ENCODE data around the gene CMTM7.

DNA sequence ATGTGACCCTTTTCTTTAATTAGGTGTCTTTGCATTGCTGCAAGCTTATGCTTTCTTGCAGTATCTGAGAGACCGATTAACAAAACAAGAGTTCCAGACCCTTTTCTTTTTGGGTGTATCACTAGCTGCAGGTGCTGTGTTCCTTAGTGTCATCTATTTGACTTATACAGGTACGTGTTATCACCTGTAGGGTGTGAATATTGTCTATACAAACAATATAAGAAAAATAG lies 84.1 kb downstream of the STT3B start:
- PRO-cap: no peak

DNA sequence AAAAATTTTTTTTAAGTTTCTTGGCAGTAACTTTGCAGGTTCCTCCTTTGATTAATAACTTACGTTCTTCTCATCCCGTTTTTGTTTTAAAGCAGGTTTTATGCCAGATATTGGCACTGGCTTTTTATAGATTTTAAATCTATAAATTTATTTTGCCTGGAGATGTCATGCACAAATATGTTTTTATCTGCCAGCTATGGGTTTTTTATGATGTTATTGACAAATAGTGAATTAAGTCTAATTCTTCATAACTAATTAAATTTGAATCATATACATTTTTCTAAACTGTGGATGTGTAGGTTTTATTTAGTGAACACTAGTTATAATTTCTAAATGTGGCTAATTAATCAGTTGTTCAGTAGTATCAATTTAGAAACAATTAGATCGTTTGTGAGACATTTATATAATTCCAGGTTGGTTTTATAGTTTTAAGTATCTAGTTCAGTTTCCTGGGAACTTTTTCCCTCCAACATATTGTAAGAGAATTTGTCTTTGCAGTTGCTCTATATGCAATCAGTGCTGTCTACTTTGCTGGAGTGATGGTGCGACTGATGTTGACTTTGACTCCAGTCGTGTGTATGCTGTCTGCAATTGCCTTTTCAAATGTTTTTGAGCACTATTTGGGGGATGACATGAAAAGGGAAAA lies 89.0 kb downstream of the STT3B start:
- PRO-cap: no peak

DNA sequence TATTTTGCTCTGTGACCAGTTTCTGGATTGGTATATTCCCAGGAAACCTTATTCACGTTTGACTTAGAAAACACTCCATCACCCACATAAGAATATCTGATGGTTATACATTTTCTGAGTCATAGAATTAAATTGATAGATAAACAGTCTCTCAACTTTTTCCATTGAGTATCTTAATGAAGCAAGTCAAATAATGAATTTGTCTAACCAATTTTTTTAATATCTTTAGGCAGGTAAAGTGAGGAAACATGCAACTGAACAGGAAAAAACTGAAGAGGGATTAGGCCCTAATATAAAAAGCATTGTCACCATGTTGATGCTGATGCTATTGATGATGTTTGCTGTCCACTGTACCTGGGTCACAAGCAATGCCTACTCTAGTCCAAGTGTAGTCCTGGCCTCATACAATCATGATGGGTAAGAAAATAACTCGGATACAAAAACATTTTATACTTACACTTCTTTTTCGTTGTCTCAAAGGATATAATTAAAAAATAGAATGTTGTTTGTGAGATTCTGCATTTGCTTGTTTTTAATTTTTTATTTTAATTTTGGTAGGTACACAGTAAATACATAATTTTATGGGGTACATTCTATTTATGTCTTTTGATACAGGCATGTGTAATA lies 90.8 kb downstream of the STT3B start:
- PRO-cap: no peak

DNA sequence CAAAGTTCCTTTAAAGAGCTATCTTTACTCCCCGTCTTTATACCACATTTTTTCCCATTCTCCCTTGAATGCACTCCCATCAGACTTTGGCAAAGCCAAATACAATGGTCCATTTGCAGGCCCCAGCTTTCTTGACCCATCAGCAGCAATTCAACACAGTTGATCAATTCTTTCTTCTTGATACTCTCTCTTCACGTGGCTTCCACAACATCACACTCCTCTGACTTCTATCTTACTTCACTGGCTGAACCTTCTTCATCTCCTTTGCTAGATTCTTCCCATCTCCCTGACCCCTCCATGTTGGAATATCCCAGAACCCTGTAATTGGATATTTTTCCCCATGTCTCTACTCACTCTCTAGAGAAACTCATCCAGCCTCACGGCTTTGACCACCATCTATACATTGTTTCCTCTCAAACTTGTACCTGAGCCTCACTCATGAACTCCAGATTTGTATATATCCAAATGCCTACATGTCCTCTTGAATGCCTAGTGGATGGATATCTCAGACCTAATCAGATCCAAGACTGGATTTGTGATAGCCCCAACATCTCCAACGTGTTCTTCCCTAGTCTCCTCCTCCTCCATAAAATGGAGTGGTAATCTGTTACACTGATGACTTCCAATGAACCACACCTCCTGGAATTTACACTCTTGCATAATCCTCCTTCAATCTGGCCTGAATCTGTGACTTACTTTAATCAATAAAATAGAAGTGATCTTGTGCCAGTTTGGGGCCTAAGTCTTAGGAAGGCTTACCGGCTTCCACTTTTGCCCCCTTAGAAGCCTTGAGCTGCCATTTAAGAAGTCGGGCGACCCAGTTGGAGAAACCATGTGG lies 163.9 kb downstream of the STT3B start:
- PRO-cap: no peak

GRCh38 chr3:31733246-31733619 lies 200.5 kb downstream of the STT3B start:
- PRO-cap: no peak

- PRO-cap: no peak
These were observed 215.1 kb downstream of the STT3B start for GRCh38 chr3:31747625-31748474.

DNA sequence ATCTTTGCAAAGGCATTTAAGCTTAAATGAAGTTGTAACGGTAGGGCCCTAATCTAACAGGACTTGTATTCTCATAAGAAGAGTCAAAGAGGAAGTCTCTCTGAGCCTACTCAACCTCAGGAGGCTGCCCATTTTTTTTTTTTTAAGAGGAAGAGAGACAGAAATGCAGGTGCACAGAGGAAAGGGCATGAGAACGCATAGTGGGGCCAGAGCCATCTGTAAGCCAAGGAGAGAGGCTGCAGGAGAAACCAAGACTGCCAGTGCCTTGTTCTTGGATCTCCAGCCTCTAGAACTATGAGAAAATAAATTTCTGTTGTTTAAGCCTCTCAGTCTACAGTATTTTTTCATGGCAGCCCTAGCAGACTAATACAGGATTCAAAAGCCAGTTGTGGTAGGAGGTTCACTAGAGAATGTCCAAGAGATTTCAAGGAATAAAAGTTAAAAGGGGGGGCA lies 28.5 kb downstream of the ZNF860 start:
- PRO-cap: no peak

DNA sequence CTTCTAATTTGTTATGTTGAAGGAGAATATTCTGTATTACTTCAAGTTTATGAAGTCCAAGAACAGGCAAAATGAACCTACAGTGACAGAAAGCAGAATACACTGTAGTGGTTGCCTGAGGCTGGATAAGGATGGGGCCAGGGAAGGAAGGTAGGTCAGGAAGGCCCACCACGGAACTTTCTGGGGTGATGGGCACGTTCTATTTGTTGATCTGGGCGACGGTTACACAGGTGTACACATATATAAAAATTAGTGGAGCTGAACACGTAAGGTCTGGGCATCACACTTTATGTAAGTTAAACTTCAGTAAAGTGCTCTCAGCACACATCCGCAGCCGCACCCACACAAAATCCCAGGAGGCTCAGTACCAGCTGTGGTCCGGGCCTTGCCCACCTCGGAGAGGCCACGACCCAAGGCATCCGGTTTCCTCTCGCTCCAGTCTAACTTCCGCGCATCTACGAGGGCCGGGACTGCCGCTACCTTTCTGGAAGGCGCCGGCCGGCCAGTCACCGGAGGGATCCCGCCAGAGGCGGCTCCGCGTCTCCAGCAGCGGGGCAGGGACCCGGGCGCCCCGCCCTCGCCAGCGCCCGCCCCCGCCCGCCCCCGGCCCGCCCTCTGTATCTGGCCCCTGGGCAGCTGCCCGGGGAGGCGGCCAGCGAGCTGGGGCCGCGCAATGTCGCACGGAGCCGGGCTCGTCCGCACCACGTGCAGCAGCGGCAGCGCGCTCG lies at the start of gene CMTM7:
CMTM7 (plus strand) TSS at position 620 of the 728 bp plus-strand sequence.
- PRO-cap: bidirectional peak, plus-strand start at position 646 of the sequence, minus-strand start at position 522 of the sequence

- PRO-cap: no peak
These were observed 15.0 kb downstream of the CMTM7 start for GRCh38 chr3:32406302-32407355.

DNA sequence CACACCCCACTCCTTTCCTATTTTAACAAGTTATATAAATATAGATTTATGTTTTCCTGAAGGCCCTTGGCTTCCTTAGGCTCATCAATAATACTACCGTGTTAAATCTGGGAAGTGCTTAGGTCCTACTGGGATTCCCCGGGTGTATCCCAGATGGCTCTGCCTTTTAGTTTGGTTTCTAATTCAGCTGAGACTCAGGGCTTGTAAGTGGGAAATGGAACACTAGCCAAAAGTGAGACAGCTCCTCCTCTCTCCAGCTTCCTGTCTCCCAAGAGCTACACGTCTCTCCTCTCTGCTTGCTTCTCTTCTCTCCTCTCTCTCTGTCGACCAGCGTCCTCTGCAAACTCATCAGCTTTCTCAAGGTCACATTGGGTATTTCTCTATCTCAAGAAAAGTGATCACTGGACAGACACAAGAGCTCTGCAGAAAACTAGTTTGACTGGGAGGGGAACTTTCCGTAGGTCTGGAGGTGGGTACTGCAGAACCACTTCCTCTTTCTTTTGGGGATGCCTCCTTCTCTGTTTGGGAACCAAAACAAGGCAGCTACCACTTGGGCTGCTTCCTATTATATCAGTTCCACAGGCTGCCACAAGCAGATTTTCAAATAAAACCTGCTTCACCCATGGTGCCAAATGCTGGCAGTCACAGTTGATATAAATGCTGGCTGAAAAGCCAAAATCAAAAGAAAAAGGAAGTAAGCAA lies 7.0 kb upstream of the DYNC1LI1 start:
- PRO-cap: no peak

- PRO-cap: no peak
These were observed 37.2 kb upstream of the TRIM71 start for GRCh38 chr3:32780378-32781197.

GRCh38 chr3:33007956-33008834 lies 56.8 kb downstream of the CCR4 start:
- PRO-cap: no peak

GRCh38 chr3:33868661-33869257 lies 70.3 kb downstream of the PDCD6IP start:
- PRO-cap: no peak

DNA sequence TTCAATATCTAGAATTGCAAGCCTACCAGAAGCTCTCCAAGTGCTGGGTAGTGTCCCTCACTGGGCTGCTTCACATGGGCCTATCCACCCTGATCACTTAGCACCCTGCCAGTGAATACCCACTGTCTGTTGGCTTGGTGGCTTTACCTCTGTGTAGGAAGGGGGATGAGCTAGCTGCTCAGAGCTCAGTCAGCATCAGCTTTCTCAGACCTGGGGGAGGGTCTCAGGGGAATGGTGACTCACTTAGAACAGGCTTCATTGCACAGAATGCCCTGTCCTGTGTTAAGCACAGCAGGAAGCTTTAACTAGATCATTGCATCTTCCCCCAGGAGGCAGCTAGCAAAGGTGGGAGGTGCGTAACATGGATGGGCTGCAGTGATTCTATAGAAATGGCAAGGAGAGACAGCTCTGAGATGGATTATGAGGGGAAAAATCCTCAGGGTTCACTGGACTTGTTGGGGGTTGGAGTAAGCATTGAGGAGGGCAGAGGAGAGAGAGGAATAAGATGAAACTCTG lies 209.8 kb downstream of the PDCD6IP start:
- PRO-cap: no peak

DNA sequence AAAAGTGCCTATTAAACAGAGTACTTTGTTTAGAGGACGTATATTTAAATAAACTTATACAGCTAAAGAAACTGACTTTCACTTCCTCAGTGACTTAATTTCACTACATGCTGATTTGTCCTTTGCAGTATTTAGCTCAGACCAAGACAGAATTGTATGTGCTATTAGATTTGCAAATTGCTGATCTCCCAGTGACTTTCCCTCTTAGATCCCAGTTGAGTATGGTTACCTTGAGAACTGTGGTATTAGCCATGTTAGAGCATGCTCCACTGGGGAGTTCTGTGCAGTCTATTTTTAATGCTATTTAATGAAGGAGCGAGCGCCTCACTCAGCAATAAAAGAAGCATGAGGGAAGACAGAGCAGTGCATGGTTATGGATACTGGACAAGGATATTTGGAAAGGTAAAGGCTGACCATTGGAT lies 2.7 kb downstream of the ARPP21 start:
- PRO-cap: no peak

- PRO-cap: no peak
These were observed 38.4 kb downstream of the ARPP21 start for GRCh38 chr3:35677634-35678120.

DNA sequence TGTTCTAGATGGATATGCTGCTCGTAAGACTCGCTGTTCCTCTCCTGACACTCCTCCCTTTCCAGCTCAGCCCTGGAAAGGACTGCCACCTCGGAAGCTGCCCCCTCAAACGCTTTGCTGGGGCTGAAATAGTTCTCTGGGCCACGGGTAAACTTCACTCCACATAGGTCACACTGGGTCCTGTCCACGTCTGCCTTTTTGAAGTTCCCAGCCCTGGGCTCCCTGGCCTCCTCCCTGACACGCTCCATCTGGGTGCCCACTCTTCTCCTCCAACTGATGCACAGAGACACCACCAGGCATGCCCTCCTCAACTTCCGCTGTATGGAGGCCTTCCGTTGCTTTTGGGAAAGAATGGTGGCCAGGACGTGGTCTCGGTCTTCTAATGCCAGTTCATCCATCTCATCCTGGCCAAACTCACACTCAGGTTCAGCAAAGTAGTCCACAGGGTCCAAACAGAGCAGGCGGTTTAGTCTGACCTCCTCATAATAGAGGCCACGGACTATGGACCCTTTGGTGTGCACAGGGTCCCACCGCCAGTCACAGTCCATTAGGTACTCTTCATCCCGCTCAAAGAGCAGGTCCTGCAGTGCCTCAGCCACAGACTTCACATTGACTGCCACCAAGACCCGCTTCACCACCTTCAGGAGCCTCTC lies 66.9 kb upstream of the DCLK3 start:
- PRO-cap: no peak

GRCh38 chr3:36856791-36857949 lies 87.7 kb downstream of the TRANK1 start:
- PRO-cap: no peak

GRCh38 chr3:36876301-36877171 lies 68.3 kb downstream of the TRANK1 start:
- PRO-cap: no peak

- PRO-cap: no peak
These were observed 11.4 kb downstream of the TRANK1 start for GRCh38 chr3:36933386-36933939.